Vermiform appendix (tissue), 1 donor: ENCODE measurements around a stretch of chr11.

- PRO-cap = no peak
These were observed 38.5 kb downstream of the TP53I11 start for GRCh38 chr11:44912165-44912534.

- PRO-cap = no peak
These were observed 23.4 kb downstream of the TP53I11 start for GRCh38 chr11:44927262-44927772.

GRCh38 chr11:44945061-44945524, 5.6 kb downstream of the TP53I11 start:
- PRO-cap = no peak

DNA sequence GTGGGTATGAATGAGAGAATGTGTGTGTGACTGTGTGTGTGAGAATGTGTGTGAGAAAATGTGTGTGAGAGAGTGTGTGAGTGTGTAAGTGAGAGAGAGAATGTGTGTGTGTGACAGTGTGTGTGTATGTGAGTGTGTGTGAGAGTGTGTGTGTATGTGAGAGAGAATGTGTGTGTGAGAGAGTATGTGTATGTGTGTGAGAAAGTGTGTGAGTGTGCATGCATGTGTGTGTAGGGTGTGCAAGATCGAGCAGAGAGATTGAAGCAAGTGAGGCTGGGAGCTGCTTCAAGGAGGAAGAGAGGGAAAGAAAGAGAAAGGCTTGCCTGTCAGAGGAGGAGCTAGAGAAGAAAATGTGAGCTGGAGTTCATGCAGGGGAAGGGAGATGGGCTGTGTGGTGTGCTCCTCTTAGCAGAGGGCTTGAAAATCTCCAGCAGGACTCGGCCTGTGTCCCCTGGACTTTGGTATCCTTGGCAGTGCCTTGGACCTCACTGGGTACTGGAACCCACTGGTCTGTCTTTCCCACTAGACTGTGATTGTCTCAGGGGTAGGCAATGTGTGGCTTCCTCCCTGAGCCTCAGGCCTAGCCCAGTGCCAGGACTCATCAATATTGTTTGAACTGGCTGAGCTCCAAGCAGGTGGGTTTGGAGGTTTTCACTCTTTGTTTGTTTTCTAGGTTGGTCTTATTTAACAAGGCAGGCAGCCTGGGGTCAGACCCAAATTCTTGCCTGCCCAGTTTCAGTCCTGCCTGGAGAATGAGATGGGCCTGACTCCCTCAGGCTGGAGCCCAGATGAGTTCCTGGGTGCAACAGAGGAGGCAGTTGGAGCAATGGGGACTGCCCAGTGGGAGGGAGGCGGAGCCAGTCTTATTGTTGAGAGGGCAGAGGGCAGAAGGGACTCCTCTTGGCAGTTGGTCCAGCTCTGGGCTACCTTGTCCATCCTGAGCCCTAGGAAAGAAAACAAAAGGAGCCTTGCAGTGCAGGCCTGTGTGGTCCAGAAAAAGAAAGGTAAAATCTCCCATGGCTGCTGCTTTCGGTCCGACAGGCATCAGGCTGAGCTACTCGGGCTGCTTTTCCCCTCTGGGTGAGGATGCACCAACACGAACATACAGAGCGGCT, 28.1 kb upstream of the TP53I11 start:
- PRO-cap = bidirectional peak, plus-strand start at position 738 of the sequence, minus-strand start at position 576 of the sequence

- PRO-cap = no peak
These were observed 29.1 kb upstream of the TP53I11 start for GRCh38 chr11:44979555-44980357.

DNA sequence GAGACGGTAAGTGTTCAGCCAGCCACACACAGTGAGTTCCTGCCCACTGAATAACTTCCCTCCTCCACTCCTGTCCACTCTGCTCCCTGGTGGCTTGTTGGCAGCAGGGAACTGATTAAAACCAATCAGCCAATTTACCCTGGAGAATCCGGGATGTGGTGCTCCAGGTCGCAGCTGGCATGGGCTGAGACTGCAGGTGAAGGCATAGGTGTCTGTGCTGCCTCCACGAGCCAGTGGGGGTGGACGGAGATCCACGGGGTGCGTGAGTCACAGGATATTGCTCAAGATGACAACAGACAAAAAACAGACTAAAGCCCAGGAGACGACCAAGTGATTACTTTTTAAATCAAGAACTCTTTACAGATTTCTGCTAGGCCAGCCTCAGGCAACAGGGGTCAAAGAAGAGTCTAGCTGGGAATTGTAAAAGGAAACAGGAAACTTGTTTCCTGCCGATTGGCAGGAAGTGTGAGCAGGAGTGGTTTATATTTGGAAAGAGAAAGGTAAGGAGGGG, 95.2 kb upstream of the TP53I11 start:
- PRO-cap = no peak

- PRO-cap = no peak
These were observed 43.6 kb upstream of the PRDM11 start for GRCh38 chr11:45102831-45103279.

- PRO-cap = no peak
These were observed 1.3 kb downstream of the PRDM11 start for GRCh38 chr11:45147729-45148121.

DNA sequence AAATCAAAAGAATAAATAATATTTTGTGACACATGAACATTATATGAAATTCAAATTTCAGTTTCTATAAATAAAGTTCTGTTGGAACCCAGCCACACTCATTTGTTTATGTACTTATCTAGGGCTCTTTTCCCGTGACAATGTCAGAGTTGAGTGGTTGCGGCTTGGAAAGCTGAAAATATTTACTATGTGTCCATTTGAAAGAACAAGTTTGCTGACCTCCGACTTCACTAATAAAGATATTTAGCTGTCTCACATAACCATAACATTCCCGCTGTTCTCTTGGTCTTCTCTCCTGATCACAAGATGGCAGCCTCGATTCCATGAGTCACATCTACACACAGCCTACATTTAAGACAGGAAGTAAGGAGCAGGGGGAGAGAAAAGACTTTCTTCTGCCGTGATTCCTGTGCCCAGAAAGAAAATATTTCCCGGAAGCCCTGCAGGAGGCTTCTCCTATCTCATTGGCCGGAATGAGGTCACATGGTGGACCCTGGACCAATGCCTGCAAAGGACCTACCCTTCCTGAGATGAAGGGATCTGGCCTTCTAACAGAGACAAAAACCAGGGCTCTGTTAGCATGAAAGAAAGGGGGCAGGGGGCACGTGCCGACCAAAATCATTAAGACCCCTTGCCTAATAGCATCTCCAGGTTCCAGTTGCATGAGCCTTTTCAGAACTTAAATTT, 47.4 kb upstream of the SYT13 start:
- PRO-cap = unidirectional peak, minus-strand start at position 308 of the sequence

DNA sequence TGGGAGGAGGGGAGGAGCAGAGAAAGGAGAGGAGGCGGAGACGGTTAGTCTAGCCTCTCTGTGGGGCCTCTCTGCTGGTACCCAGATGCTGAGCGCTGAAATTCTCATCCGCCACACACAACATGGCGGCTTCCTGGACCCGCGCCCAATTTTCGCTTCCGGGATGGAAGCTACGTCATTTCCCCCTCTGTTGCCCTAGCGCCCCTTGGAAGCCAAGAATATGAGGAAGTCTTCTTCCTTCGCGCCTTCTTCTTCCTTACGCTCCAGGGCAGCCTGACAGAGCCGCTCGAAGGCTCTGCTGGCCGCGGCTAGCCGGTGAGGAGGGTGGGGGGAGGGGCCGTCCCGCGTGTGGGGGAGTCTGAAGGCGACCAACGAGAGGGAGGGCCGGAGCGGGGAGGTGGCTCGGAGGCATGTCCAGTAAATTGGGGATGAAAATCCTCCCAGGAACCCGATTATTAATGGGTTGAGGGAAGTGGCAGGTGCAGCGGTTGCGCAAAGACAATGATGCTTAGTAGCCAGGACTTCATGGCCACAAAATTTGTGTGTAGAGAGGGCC, 69.2 kb upstream of the SYT13 start:
- PRO-cap = no peak

DNA sequence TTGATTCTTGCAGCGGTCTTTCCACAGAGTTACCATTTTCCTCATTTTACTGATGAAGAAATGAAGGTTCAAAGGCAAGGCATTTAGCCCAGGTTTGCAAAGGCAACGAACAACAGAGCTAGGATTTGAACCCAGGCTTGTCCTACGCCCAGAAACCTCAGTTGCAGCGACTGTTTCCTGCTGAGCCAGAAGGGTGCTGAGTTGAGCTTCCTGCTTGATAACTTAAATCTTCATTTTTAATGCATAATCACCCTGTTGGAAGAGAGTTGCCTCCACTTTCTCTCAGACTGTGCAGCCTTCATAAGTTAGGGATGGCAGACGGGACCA, 148.1 kb upstream of the SYT13 start:
- PRO-cap = no peak

DNA sequence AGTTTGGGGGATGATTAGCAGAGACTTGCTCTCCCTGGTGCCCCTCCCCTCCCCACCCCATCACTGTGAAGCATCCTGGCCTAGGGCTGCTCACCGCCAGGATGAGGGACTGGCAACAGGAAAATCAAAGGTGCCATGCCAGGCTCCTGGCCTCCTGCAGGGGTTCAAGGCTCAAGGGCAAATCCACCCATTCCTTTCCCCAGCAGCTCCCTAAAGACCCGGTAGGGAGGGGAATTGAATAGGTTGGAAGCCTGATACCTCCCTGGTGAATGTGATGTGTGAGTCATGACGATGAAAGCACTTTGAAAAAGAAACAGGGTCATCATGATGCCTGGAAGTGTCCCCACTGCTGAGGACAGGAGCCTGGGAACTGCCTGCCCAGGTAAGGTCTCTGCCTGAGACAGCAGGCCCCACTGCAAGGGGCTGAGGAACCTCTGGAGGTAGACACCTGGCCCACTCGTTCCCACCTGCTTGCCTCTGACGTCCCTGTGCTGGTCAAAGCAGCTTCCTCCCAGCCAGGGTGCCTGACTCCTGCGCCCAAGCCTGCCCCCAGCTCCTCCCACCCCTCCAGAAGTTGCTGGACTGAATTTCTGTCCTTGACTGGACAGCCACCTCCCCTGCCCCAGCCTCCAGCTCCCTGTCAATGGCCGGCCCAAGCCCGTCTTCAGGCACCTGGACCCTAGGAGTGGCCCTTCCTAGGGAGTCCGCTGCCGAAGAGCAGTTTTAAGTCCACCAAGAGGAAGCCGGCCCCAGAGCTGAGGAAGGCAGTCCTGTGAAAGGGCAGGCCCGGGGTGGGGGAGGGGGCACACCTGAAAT, 1.6 kb downstream of the CHST1 start:
- PRO-cap = unidirectional peak, plus-strand start at position 346 of the sequence

DNA sequence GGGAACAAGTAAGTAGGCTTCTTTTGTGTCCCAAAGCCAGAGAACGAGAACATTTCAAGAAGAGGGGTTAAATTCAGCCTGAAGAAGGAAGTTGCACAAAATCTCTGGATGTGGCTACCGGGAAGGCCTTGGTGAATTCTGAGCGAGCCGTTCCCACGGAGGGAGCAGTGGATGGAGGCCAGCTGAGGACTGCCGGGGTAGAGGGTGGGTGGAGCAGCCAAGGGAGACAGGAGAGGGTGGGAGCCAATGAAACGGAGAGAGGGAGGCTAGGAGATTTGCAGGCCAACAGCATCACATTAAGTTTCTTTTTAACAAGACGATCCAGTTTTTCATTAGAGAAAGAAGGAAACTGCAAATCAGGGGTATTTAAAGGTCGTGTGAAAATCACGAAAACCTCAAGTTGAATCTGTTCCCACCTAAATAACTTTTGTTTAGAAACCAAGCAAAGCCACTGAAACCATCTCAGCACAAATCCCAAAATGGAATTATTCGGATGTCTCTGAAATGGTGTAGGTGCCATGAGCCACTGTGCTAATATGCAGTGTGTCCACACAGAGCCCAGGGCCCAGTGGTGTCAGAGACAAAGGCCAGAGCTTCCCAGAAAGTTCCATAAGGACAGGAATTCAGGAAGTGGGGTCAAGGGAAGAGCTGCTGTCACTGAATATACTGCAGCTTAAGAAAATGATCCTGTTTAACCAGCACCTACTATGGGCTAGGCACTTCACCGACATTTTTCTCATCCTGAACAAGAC, 59.7 kb upstream of the SLC35C1 start:
- PRO-cap = no peak

- PRO-cap = no peak
These were observed 7.5 kb downstream of the SLC35C1 start for GRCh38 chr11:45812206-45813155.

DNA sequence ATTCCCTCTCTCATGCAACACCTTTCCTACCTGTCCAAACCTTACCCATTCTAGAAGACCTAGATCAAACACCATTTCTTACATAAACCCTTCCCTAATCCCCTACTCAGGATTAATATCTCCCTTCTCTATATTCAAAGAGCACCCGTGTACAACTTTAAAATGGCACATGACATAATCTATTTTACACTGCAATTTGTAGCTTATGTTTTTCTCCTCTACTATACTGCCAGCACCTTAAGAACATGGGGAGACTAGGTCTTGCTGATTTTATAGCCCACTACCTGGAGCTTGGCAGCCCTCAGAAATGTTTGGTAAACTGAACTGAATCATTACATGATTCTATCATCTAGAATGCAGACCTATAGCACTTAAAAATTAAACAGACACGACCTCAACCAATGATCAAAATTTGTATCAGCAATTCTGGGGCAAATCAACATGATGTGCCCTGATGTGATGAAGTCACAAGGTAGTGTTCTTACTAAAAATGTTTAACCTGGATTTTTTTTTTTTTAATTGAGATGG, 94.1 kb downstream of the LARGE2 start:
- PRO-cap = no peak

GRCh38 chr11:46238088-46238926, 39.2 kb upstream of the CREB3L1 start:
- PRO-cap = bidirectional peak, plus-strand start at chr11:46238386, minus-strand start at chr11:46238272

- PRO-cap = no peak
These were observed 27.1 kb upstream of the CREB3L1 start for GRCh38 chr11:46250252-46250812.

GRCh38 chr11:46265917-46266325, 11.5 kb upstream of the CREB3L1 start:
- PRO-cap = unidirectional peak, plus-strand start at chr11:46266122

DNA sequence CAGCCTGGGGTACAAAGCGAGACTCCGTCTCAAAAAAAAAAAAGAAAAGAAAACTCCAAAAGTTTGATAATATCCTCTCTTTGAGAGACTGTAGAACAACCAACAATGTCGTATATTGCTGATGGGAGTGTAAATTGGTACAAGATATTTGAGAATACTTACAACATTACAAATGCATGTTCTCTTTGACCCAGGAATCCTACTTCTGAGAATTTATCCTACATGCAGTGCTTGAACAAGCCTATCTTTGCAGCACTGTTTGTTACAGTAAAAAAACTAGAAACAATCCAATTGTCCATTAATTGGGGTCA, 9.7 kb upstream of the CREB3L1 start:
- PRO-cap = no peak

- PRO-cap = no peak
These were observed 8.4 kb upstream of the DGKZ start for GRCh38 chr11:46338618-46339604.